GM06990 (cell line): ENCODE data around the gene APBB1IP.

DNA sequence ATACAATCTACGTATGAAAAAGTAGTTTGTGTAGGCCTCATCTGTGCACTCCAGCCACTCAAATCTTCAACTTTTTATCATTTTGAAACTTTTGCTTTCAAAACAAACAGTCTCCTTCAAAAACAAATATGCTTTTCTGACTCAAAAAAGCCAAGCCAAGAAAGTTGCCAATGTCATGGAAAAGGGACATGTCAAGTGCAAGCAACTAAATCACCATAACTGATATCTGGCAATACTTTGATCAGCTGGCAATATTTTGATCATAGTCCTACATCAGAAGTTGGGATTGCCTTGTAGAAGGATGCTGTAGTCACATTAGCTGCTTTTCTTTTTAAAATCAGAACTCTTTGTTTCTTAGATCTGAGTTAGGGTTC is 13.2 kb downstream of the THNSL1 start:
- RRBS, result no CpG with 5 or more reads among the region's 1 CpG

- RRBS, result 3% methylated on average over 9 of the region's 39 CpGs
Observed at GRCh38 chr10:26437380-26438501, at the start of gene APBB1IP. APBB1IP (plus strand) TSS chr10:26438341.

DNA sequence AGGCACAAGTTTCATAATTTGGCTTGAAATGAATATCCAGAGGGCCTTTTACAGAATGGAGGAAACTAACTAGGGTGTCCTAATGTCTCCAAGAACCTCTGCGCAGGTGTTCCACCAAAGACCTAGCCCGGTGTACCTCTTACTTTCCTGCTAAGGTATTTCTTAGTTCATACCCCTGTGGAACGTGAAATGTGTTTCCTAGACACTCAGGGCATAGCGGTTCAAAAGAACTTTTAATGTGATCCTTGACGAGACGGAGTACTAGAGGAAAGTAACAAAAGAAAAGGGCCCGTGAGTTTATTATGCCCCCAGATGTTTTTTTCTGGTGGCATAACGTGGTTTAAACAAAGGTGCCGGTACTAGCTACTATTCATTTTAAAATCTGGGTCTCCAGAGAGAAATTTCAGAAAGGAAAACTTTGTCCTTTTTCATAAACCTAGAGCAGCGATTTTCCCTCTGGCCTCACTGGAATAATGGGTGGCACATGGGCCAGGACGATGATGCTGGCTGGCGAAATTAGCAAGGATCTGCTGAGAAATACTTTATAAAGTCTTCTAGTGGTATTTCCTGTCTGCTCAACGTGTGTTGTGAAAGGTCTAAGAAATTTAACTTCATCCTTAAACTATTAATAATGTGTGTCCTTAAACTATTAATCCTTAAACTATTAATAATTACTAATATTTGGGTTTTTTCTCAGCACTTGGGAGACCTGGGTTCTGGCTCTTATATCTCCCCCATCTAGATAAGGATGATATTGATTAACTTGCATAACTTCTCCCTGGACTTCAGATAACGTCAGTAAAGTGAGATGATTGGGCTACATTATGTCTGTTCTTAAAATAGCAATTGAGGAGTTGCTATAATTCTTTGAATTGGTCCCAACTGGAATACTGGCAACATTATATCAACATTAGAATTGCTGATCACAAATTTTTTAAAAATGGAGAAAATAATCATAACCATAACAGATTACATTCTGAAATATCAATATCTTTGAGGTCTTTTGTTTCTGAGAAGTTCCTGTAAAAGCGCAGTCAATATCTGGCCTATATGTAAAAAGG is 1.6 kb downstream of the APBB1IP start:
- RRBS, result no CpG with 5 or more reads among the region's 15 CpGs

GRCh38 chr10:26443980-26444320 is 5.8 kb downstream of the APBB1IP start:
- RRBS, result no CpG with 5 or more reads among the region's 6 CpGs

GRCh38 chr10:26468720-26469089 is 30.6 kb downstream of the APBB1IP start:
- RRBS, result no CpG with 5 or more reads among the region's 6 CpGs

GRCh38 chr10:26598065-26598448 is 99.4 kb upstream of the PDSS1 start:
- RRBS, result no CpG with 5 or more reads among the region's 1 CpG

GRCh38 chr10:26612364-26612823 is 85.1 kb upstream of the PDSS1 start:
- RRBS, result no CpG with 5 or more reads among the region's 3 CpGs

GRCh38 chr10:26869262-26870053 is 8.7 kb upstream of the ABI1 start:
- RRBS, result no CpG with 5 or more reads among the region's 10 CpGs

- RRBS, result no CpG with 5 or more reads among the region's 18 CpGs
Observed at GRCh38 chr10:26944223-26944864, 83.6 kb upstream of the ABI1 start.

GRCh38 chr10:27060243-27060771 is 40.0 kb downstream of the ANKRD26 start:
- RRBS, result no CpG with 5 or more reads among the region's 2 CpGs

- RRBS, result no CpG with 5 or more reads among the region's 10 CpGs
Observed at GRCh38 chr10:28171511-28172313, 131.2 kb downstream of the MPP7 start.

DNA sequence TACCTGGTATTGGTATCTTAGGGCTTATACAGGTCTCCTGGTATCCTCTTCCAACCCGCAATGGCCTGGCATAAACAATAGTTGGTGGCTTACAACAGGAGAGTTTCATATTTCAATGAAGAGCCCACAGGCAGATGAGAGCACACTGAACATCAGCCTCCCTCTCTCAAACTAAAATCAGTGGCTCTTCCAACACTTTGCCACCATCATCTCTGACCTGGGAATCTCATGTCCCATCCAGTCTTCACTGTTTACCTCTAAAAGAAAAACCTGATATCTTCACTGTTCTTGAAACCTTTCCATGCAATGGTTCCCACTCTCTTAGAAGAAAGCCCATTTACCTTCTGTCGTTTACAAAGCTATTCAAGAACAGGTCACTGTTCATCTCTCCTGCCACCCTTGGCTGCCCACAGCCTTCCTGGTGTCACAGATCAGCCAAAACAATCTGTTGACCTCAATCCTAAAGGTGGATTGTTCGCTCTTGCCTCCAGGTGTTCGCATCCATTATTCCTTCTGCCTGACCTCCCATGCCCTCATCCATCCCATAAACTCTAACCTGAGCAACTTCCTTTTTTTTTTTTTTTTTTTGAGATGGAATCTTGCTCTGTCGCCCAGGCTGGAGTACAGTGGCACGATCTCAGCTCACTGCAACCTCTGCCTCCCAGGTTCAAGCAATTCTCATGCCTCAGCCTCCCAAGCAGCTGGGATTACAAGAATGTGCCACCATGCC is 106.1 kb downstream of the MPP7 start:
- RRBS, result no CpG with 5 or more reads among the region's 6 CpGs

GRCh38 chr10:28429777-28430284 is 103.1 kb upstream of the WAC start:
- RRBS, result no CpG with 5 or more reads among the region's 2 CpGs

GRCh38 chr10:28531963-28532506 is 883 bp upstream of the WAC start:
- RRBS, result 4% methylated on average over 15 of the region's 45 CpGs

- RRBS, result no CpG with 5 or more reads among the region's 2 CpGs
Observed at GRCh38 chr10:28589374-28589856, 56.5 kb downstream of the WAC start.

- RRBS, result no CpG with 5 or more reads among the region's 10 CpGs
Observed at GRCh38 chr10:28680054-28680377, 2.7 kb downstream of the BAMBI start.

GRCh38 chr10:29326761-29327422 is 38.0 kb downstream of the LYZL1 start:
- RRBS, result no CpG with 5 or more reads among the region's 8 CpGs

GRCh38 chr10:29367030-29367546 is 78.2 kb downstream of the LYZL1 start:
- RRBS, result no CpG with 5 or more reads among the region's 18 CpGs

- RRBS, result no CpG with 5 or more reads among the region's 16 CpGs
Observed at GRCh38 chr10:29523269-29524138, 111.3 kb downstream of the SVIL start.

- RRBS, result no CpG with 5 or more reads among the region's 6 CpGs
Observed at GRCh38 chr10:29607470-29608042, 27.2 kb downstream of the SVIL start.